Keratinocyte (primary cell): ENCODE data around the gene ATP2A1.

DNA sequence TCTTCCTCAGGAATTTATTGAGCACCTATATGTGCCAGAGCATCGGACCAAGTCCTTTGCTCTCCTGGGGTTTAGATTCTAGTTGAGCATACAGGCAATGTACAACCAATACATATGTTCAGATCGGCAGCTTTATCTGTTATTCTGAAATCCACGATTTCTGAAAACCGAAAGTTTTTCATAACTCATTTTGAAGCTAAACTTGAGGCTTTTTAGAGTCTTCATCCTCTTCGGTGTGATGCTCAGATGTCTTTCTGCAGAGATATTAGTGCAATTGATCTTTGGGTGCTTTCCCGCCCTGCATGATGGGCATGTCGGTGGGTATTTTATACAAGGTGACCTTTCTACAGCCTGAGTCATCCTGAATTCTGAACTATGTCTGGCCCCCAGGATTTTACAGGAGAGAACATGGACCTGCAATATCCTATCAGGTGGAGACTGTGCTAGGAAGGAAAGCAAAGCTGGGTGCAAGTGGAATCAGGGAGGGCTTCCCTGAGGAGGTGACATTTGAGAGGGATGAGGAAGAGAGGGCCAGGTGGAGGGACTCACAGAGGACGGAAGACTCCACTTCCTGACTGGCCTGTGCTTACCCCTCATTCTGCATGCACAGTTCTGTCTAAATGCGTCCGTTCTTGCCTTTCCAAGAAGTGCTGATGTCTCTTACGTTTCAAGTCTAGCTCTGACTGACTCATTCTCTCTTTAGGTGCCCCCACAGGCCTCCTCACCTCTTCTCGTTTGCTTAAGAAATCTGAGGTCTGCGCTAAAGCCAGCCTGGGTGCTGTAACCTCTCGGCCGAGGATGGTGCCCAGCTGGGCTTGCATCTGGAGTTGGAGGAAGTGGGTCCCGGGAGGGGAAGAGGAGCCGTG is 4.4 kb downstream of the IL4R start:
CAGE:
- cytosol, long polyA minus RNA = no peak
- cytosol, long polyA plus RNA = no peak
- long polyA plus RNA = no peak
- nucleus, long polyA minus RNA = no peak
- nucleus, long polyA plus RNA = no peak

DNA sequence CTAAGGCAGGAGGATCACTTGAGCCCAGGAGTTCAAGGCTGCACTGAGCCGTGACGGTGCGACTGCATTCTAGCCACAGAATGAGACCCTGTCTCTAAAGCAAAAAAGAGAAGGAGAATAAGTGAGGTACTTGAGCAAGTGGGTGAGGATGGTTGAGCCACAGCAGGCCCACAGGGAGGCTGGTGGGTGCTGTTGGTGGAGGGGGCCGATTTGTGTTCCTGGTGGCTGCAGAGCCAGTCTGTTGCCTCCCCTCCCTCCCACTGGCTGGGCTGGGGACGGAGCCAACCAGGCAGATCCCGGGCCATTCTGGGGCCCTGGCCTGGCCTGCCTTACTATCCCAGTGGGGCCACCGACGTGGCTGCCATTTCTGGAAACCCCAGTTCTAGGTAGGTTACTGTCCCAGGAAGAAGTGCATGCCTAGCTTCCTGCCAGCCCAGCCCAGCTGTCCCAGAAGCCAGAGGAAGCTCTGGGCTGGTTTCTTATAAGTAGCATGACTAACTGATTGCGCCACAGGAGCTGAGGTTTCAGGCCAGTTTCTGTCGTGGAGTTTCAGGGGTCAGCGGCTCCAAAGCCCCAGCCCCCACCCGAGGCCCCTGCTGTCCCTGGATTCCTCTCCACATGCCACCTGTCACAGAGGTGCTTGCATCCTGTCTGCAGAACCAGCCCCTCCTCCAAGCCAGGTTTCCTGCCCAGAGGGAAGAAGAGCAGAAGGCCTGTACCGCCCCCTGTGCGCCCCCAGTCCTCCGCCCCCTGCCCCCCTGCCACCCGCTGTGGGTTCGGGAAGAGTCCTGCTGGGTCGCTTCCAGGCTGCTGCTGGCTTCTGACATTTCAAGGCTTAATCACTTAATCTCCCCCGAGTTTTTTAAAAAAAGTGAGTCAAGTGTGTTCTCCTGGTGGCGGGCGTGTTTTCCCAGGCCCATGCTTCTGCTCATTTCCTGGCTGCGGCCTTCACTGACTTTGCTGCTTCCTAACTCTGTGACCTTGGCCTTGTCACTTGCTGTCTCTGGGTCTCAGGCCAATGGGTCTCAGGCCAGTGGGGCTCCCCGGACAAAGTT is 13.1 kb downstream of the IL4R start:
CAGE:
- cytosol, long polyA minus RNA = no peak
- cytosol, long polyA plus RNA = no peak
- long polyA plus RNA = no peak
- nucleus, long polyA minus RNA = no peak
- nucleus, long polyA plus RNA = no peak

GRCh38 chr16:27334237-27334732 is 20.5 kb downstream of the IL4R start:
CAGE:
- cytosol, long polyA minus RNA = no peak
- cytosol, long polyA plus RNA = no peak
- long polyA plus RNA = no peak
- nucleus, long polyA minus RNA = no peak
- nucleus, long polyA plus RNA = no peak

CAGE:
- cytosol, long polyA minus RNA = no peak
- cytosol, long polyA plus RNA = no peak
- long polyA plus RNA = no peak
- nucleus, long polyA minus RNA = no peak
- nucleus, long polyA plus RNA = no peak
These were observed 35.1 kb upstream of the IL21R start for GRCh38 chr16:27366751-27367412.

CAGE:
- cytosol, long polyA minus RNA = no peak
- cytosol, long polyA plus RNA = no peak
- long polyA plus RNA = no peak
- nucleus, long polyA minus RNA = no peak
- nucleus, long polyA plus RNA = no peak
These were observed 475 bp downstream of the KATNIP start for GRCh38 chr16:27550252-27550986.

CAGE:
- cytosol, long polyA minus RNA = no peak
- cytosol, long polyA plus RNA = no peak
- long polyA plus RNA = no peak
- nucleus, long polyA minus RNA = no peak
- nucleus, long polyA plus RNA = no peak
These were observed 45.0 kb downstream of the XPO6 start for GRCh38 chr16:28166492-28167387.

DNA sequence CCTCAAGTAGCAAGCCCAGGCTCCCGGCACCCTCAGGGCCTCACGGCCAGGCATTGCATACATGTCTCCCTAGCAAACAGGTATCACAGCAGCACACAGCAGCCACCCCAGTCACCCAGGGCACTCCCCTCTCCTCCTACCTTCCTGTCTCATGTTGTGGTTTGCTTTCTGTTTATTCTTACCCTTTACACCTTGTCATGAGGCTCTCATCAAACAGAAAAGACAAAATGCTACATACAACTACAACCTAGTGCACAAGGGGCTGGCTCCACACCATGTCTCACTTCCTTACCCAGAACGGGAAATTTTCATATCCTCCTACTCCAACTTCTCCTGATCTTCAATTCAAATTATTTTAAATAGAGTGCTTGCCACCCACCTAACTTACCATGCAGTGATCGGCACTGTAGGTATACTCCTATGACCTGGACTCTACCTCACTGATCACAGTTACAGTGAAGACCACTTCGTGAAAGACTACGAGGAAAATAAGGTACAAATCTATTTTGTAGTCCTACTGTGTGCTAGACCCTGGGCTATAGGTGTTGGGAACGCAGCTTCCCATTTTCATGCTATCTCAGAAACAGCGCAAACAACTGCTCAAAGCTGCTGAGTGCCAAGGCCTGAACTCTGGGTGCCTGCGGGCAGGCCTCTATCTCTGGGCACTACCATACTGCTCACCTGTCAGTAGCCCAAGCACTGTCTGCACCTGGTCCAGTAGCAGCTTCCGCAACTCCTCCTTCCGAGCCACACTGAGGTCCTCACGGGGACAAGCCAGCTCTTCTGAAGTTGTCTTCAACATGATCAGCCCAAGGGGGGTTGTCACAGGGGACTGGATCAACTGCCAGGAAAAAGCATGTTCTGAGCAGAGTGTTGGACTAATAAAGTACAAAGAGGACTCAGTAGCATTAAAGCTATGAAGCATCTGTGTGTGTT is 42.4 kb downstream of the XPO6 start:
CAGE:
- cytosol, long polyA minus RNA = no peak
- cytosol, long polyA plus RNA = no peak
- long polyA plus RNA = no peak
- nucleus, long polyA minus RNA = no peak
- nucleus, long polyA plus RNA = no peak

CAGE:
- cytosol, long polyA minus RNA = no peak
- cytosol, long polyA plus RNA = no peak
- long polyA plus RNA = no peak
- nucleus, long polyA minus RNA = no peak
- nucleus, long polyA plus RNA = no peak
These were observed 726 bp upstream of the XPO6 start for GRCh38 chr16:28212513-28212868.

DNA sequence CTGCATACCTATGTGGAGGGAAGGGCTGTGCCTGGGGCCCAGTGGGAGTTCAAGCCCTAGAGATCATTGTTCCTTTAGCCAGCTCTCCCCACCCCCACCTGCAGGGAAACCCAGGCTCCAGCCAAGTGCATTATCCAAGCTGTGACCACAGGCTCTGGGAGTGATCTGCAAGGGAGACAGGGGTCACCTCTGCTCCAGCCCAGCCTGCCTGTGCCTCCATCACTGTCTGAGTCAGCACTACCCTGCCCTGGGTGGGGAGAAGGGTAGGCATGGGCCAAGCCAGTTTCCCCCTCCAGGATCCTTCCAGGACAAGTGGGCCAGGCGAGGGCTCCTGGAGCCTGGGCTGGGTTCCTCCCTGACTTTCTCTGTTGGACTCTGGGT is 32.1 kb upstream of the SBK1 start:
CAGE:
- cytosol, long polyA minus RNA = no peak
- cytosol, long polyA plus RNA = no peak
- long polyA plus RNA = no peak
- nucleus, long polyA minus RNA = no peak
- nucleus, long polyA plus RNA = no peak

CAGE:
- cytosol, long polyA minus RNA = no peak
- cytosol, long polyA plus RNA = no peak
- long polyA plus RNA = no peak
- nucleus, long polyA minus RNA = no peak
- nucleus, long polyA plus RNA = no peak
These were observed 646 bp upstream of the SBK1 start for GRCh38 chr16:28291493-28292265.

DNA sequence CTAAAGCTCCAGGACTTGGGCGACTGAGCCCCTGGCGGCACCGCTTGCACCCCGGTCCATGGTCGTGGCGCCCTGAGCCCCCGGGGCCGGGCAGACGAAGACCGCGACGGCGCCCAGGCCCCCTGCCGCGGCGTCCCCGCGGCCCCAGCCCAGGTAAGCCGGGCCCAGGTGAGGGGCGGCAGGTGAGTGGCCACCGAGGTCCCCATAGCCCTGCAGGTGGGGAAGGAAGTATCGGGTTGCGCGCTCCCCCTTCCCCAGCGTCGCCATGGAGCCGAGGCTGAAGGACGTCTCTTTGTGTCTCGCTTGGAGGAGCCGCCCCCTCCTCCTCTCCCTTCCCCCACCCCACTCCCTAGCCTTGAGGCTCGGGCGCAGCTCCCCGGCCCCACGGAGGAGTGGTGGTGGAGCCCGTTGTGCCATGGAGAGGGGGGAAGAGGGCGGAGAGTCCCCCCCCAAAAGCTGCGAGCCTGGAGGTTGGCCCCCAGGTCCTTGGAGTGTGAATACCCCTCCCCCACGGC is 880 bp downstream of the SBK1 start:
CAGE:
- cytosol, long polyA minus RNA = no peak
- cytosol, long polyA plus RNA = no peak
- long polyA plus RNA = no peak
- nucleus, long polyA minus RNA = no peak
- nucleus, long polyA plus RNA = no peak

DNA sequence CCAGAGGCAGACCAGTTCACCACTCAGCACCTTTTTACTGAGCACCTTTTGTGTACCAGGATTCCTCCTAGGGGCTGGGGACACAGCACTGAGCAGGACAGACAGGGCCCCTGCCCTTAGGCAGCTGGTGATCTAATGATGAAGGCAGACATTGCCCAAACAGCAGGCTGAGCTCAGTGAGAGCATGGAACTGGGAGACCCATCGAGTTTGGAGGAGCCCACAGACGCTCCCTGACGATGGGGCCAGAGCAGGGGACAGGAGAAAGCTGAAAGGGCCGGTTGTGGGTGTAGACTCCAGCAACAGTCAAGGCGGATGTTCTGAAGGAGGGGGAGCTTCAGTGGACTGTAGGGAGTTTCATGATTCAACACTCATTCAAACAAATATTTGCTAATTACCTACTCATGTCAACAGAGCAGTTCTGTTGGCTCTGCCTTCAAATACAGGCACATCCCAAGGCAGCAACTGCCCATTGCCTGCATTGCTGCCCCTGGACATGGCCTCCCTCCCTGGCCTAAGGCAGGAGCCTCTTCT is 32.1 kb downstream of the SBK1 start:
CAGE:
- cytosol, long polyA minus RNA = no peak
- cytosol, long polyA plus RNA = no peak
- long polyA plus RNA = no peak
- nucleus, long polyA minus RNA = no peak
- nucleus, long polyA plus RNA = no peak

DNA sequence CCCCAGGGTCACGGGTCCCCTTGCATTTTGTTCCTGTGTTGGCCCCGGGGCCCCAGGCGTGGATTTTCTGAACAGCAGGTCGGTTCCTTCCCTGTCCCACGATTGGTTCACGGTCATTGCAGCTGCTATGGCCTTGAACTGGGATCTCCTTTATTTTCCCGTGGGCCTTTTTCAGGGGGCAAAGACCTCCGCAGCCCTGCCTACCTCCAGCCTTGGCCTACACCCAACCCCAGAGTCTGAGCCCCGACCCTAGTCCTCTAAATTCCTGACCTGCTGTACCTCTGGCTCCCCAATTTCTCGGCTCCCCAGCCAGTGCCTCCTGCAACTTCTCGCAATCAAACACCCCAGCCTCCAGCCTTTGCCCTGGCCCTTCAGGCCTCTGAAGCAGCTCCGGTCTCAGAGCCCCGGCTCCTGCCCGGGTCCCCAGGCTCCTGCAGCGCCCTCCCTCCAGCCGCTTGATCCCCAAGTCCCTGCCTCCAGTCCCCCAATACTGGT is 12.8 kb upstream of the SULT1A1 start:
CAGE:
- cytosol, long polyA minus RNA = no peak
- cytosol, long polyA plus RNA = no peak
- long polyA plus RNA = no peak
- nucleus, long polyA minus RNA = no peak
- nucleus, long polyA plus RNA = no peak

CAGE:
- cytosol, long polyA minus RNA = no peak
- cytosol, long polyA plus RNA = no peak
- long polyA plus RNA = no peak
- nucleus, long polyA minus RNA = no peak
- nucleus, long polyA plus RNA = no peak
These were observed 11.8 kb downstream of the EIF3C start for GRCh38 chr16:28723053-28723396.

CAGE:
- cytosol, long polyA minus RNA = no peak
- cytosol, long polyA plus RNA = no peak
- long polyA plus RNA = no peak
- nucleus, long polyA minus RNA = no peak
- nucleus, long polyA plus RNA = no peak
These were observed 19.3 kb upstream of the ATXN2L start for GRCh38 chr16:28803433-28803981.

GRCh38 chr16:28869875-28870445 is 6.3 kb downstream of the SH2B1 start:
CAGE:
- cytosol, long polyA minus RNA = no peak
- cytosol, long polyA plus RNA = no peak
- long polyA plus RNA = no peak
- nucleus, long polyA minus RNA = no peak
- nucleus, long polyA plus RNA = no peak

GRCh38 chr16:28877757-28878748 is at the start of gene ATP2A1:
TSS of gene ATP2A1 (plus strand) at chr16:28878488.
CAGE:
- cytosol, long polyA minus RNA = no peak
- cytosol, long polyA plus RNA = no peak
- long polyA plus RNA = no peak
- nucleus, long polyA minus RNA = no peak
- nucleus, long polyA plus RNA = no peak

DNA sequence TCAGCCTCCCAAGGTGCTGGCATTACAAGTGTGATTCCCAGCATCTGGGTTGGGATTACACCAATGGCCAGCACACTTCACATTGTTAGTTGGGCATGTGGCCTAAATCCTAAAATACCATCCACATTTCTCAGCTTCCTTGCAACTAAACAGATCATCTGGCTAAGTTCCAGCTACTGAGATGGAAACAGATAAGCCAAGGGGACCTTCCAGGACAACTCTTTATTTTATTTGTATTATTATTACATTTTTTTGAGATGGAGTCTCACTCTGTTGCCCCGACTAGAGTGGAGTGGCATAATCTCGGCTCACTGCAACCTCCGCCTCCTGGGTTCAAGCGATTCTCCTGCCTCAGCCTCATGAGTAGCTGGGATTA is 9.7 kb downstream of the RABEP2 start:
CAGE:
- cytosol, long polyA minus RNA = no peak
- cytosol, long polyA plus RNA = no peak
- long polyA plus RNA = no peak
- nucleus, long polyA minus RNA = no peak
- nucleus, long polyA plus RNA = no peak

CAGE:
- cytosol, long polyA minus RNA = no peak
- cytosol, long polyA plus RNA = no peak
- long polyA plus RNA = no peak
- nucleus, long polyA minus RNA = no peak
- nucleus, long polyA plus RNA = no peak
These were observed 1.5 kb upstream of the RABEP2 start for GRCh38 chr16:28926618-28926817.

CAGE:
- cytosol, long polyA minus RNA = no peak
- cytosol, long polyA plus RNA = no peak
- long polyA plus RNA = no peak
- nucleus, long polyA minus RNA = no peak
- nucleus, long polyA plus RNA = no peak
These were observed 837 bp downstream of the CD19 start for GRCh38 chr16:28932708-28932907.